UCH-1 (cell line): ENCODE measurements around a stretch of chr22.

DNA sequence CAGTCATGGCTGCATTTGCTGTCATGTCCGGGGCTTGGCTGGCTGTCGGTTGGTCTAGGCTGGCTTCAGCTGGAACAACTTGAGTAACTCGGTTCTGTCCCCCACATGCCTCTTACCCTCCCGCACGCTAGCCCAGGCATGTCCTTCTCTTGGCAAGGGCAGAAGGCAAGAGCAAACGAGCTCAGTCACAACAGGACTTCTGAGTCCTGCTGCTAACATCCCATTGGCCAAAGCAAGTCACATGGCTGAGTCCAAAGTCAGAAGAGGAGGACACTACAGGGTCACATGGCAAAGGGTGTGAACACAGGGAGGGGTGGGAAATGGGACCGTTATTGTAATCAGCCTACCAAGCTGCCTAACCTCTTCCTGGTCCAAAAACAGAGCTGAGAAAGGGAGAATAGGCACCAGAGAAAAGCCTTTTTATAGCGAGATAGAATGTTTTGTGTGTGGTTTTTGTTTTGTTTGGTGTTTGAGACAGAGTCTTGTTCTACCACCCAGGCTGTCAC, 81.9 kb downstream of the MN1 start:
- RRBS = no CpG with 5 or more reads among the region's 8 CpGs

- RRBS = 17% methylated on average over 4 of the region's 20 CpGs
Observed at GRCh38 chr22:27726109-27727359, 75.0 kb downstream of the MN1 start.

DNA sequence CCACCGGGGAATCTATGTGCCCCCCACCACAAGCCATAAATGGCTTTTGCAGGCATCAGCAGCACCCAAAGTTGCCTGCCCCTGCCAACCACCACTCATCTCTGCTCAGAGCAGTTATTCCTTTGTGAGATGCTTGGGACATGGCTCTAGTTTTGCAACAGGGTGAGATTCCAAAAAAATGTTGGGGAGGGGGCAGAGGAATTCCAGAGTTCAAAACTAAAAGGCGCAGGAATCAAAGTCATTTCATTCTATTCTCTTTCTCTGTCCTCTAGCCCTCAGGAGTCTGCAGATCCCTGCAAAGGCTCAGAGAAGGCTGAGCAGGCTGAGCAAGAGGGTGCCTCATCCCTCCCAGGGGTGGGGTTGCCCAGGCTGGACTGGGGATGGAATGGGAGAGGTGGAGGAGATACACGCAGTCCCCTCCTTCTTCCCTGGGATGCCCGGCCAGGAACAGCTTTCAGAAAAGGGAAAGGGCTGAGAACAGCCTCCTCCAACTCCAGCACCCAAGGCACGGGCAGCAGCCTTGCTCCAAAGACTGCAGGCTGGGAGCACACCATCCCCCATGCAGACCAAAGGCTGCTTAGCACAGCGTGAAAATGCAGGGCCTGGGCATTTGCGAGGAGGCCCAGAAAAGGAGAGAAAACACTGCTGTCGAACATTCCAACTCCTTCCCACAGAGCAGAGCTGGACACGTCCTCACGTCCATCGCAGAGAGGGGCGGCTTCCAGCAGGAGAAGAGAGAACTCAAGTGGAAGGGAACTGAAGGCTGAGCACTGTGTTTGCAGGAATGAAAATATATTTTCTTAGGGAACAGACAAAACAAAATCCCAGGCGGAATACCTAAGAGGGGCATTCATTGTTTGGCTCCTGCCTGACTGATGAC, 51.9 kb downstream of the MN1 start:
- RRBS = no CpG with 5 or more reads among the region's 13 CpGs

DNA sequence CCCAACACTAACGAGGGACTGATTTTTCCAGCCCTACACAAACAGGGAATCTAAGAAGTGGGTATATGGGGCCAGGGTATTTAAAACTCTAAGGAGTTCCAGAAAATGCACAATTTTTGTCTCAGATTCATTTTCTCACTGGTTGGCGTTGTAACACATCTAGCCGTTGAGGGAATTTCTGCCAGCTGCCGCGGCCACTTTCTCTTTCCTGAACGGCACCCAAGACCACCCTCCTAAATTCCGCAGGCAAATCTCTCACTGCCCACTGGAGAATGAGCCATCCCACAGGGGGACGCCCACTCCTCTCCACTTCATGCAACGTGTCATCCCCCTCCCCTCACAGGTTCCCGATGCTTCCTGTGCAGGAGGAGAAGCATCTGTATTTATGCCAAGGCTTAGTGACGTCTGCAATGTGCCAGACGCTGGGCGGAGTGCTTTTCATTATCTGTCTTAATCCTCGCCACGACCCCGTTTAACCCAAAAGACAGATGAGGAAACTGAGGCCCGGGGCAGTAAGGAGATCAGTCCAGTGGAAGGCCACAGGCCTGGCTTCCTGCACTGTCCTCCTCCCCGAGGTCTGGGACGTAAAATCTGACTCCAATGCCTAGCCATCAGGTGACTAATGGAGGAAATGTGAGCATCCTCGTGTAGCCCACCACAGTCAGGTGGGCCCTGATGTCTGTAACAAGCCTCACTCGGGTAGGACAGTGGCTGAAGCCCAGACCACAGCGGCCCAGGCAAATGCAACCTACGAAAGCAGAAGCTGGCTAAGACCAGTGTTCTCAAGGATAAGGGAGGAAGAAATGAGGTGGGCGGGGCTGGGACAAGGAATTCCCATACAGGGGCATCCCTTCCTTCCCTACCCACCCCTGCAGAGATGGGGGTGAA, 23.2 kb downstream of the MN1 start:
- RRBS = no CpG with 5 or more reads among the region's 24 CpGs

- RRBS = no CpG with 5 or more reads among the region's 12 CpGs
Observed at GRCh38 chr22:27786977-27787404, 14.6 kb downstream of the MN1 start.

GRCh38 chr22:27797126-27798433, 4.0 kb downstream of the MN1 start:
- RRBS = 19% methylated on average over 28 of the region's 124 CpGs

- RRBS = no CpG with 5 or more reads among the region's 21 CpGs
Observed at GRCh38 chr22:27820842-27821793, 19.6 kb upstream of the MN1 start.

DNA sequence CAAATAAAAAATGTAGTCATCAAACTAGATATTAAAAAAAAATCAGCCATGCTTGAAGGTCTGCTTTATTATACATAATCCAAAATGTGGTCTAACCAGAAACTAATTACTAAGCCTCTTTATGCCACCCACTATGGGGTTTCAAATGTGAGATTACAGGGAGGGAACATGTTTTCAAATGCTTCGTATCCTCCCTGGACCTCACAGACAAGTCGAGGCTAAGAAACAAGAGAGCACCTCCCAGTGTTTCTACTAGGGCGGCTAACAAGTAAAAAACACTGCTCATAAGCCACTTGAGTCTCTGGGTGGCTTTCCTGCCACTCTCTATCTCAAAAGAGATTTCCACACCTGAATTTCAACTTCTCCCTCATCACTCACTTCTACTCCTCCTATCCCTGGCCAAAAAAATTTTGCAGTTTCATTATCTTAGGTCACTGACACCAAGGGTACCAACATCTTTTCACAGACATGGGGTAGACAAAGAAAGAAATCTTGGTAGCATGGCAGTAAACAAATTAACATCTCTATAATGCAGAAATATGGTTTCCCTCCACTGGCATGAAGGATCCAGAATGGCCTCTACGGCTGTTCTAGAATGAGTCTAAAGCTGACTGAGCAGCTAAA, 51.0 kb downstream of the PITPNB start:
- RRBS = no CpG with 5 or more reads among the region's 4 CpGs

- RRBS = 20% methylated on average over 1 of the region's 4 CpGs
Observed at GRCh38 chr22:27881326-27881988, 37.6 kb downstream of the PITPNB start.

DNA sequence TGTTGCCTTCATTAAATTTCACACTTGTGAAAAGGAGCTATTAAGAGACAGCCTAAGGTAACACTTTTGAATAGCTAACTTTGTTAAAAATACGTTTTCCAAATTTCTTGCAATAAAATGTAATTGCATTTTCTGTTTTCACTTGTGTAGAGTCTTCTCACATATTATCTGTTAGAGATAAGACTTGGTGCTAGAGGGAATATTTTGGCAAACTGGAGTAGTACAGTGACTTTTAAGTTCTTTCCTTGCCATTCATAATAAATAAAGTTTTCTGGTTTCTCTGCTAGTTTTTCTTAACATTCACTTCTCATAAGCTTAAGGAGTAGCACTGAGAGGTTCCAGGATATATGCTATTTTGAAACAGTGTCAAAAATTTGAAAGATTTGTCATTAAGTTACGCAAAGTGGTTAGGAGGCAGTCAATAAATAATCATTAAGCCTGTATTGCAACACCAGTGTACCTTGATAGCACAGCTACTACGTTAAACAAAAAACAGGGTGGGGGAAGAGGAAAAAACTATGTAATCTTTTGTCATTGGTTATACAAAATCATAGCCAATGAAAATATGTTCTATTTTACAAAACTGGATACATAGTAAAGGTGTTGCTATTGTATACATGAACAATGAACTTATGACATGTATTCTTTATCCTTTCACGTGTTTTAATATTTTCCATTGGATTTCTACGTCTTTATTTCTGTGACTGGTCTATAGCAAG, 30.3 kb upstream of the PITPNB start:
- RRBS = no CpG with 5 or more reads among the region's 5 CpGs

- RRBS = 50% methylated on average over 1 of the region's 8 CpGs
Observed at GRCh38 chr22:28163113-28163718, 244.2 kb upstream of the PITPNB start.

DNA sequence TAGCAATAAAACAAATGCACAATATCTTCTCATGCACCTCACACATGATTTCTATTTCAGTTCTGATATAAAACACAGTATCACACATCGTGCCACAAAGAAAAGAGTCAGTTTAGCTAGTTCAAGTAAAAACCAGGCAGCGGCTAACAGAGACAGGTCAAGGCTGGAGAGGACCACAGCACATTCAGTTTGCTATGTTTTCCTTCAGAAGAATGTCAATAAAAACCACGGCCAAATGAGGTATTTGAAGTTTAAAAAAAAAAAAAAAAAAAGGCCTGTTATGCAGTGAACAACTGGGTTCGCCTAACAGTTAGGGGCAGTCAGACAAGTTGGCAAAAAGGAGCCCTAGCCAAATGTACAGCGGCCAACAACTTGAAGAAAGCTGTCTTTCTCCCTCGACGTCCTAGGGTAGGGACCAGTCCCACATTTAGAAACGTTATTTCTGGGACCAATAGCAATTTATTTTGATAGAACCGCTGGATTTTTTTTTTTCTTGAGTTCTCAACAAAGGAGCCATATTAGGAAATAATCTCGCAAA, 237.9 kb downstream of the TTC28 start:
- RRBS = no CpG with 5 or more reads among the region's 10 CpGs

DNA sequence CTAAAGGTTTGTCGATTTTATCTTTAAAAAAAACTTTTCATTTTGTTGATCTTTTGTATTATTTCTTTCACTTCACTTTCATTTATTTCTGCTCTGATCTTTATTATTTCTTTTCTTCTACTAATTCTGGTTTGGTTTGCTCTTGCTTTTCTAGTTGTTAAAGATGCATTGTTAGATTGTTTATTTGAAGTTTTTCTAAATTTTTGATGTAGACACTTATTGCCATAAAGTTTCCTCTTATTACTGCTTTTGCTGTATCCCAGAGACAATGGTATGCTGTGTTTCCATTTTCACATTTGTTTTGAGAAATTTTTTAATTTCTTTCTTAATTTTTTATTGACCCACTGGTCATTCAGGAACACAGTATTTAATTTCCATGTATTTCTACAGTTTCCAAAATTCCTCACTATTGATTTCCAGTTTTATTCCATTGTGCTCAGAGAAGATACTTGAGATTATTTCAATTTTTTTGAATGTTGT, 102.7 kb downstream of the TTC28 start:
- RRBS = no CpG with 5 or more reads among the region's 1 CpG

- RRBS = no CpG with 5 or more reads among the region's 3 CpGs
Observed at GRCh38 chr22:28710494-28711305, 30.9 kb downstream of the CHEK2 start.

DNA sequence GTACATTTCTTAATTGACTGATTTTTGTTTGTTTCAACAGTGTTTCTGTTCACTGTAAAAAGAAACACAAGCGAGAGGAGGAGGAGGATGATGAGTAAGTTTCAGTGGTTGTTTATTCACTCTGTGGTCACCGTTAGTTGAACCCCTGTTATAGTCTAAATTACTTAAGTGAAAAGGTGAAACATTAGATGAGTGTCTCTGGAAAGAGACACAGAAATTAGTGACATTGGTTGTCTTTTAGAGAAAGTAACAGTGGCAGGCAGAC, 1.1 kb downstream of the CCDC117 start:
- RRBS = no CpG with 5 or more reads among the region's 2 CpGs

DNA sequence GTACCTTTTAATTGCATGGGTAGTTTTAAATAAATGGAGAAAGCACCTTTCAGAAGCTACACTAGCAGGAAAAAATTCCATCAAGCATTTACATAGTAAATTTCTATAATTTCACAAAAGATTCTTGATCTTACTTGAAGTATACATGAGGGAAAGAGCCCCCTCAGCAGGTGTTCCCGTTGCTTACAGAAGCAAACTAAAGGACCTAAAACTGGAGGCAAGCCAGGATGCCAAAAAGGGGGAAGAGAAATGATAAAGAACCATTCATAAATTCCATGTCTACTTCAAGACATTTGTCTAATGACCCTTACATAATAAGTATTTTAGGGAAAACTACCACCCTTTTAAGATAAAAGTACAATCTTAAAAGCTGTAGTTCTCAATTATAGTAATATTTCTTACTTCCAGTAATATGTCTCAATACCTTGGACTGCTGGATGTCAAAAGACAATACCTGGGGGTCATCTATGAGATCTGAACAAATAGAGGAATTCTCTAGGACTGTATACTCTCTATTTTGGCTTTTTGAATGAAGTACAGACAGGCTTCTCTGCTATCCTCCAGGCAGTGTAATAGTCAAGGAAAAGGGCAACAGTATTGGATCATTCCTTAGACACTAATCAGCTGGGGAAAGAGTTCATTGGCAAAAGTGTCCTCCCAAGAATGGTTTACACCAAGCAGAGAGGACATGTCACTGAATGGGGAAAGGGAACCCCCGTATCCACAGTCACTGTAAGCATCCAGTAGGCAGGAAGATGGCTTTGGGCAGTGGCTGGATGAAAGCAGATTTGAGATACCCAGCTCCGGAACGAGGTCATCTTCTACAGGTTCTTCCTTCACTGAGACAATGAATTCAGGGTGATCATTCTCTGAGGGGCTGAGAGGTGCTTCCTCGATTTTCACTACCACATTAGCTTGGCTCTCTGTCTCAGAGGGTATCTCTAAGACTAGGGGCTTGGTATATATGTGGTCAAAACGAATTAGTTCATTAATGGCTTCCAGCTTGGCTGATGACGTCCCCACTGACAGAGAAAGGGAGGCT, 22.4 kb downstream of the CCDC117 start:
- RRBS = no CpG with 5 or more reads among the region's 7 CpGs

GRCh38 chr22:28814913-28815467, 42.5 kb downstream of the CCDC117 start:
- RRBS = no CpG with 5 or more reads among the region's 8 CpGs

DNA sequence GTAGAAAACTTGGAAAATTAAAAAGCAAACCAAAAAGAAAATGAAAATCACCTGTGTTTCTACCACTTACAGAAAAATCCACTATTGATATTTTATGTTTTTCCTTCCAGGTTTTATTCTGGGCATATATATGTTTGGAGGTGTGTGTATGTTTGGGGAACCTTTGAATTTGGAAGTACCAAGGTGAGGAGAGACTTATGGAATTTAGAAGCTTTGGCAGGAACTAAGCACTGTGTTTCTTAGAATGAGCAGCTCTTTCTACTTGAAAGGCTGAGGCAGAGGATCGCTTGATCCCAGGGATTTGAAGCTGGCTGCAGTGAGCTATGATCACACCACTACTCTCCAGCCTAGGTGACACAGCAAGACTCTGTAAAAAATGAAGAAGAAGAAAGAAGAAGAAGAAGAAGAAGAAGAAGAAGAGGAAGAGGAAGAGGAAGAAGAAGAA, 39.3 kb upstream of the ZNRF3 start:
- RRBS = no CpG with 5 or more reads among the region's 1 CpG

GRCh38 chr22:28882338-28883040, 883 bp upstream of the ZNRF3 start:
- RRBS = no CpG with 5 or more reads among the region's 15 CpGs

DNA sequence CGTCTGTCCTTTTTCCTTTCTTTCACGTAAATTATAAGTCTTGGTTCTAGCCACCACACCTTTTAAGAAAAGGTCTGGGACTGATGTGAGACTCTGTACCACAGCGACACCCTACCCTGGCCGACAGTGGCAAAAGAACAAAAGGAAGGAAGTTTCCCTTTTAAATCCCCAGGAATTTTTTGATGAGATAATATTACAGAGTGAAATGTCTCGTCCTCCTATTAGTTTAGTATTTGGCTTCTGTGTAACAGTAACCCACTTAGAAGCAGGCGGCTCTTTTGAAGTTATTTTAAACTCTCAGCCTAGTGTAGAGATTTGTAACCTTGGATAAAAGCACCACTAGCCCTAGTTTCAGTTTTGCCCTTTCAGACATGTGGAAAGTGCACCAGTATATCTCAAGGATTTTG, 84.2 kb downstream of the C22orf31 start:
- RRBS = no CpG with 5 or more reads among the region's 6 CpGs